Endometrial microvascular endothelial cells (primary cell): Measurements from ENCODE around the gene AOC2.

- RAMPAGE, long total RNA = no peak
These were observed at the start of gene AOC2 for GRCh38 chr17:42844363-42844897. AOC2 (plus strand) TSS chr17:42844580.

DNA sequence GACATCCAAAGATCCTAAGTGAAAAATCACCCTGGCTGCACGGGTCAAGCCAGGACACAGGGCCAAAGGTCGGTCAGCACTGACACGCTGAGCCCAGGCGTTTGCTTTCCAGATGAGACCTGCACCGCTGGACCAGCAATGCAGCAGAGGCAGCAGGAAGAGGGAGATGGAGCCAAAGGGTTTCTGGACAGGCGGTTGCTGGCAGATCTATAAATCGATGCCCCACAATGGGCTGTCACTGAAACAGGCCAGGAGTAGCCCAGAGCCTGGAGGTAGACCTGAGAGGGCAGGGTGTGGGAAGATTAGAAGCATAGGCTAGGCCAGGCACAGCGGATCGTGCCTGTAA is 13.8 kb upstream of the G6PC1 start:
- RAMPAGE, long total RNA = no peak

- RAMPAGE, long total RNA = no peak
These were observed 10.3 kb downstream of the G6PC1 start for GRCh38 chr17:42910985-42911264.

DNA sequence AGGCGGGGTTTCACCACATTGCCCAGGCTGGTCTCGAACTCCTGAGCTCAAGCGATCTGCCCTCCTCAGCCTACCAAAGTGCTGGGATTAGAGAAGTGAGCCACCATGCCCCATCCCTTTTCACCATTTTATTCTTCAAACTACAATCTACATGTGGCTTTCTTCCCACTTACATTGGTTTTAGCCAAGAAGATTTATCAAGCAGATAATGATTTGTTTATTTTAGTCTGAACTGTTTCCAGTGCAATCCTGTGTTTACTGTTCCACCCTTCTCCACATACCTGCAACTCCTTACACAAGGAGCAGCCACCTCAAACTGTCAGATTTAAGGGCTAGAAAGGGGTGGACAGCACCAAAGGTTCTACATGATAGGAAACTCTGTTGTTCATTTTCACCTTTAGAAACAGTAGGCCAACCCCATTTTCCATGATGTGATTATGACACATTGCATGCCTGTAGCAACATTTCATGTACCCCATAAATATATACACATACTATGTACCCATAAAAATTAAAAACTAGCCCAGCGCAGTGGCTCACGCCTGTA is 1.9 kb downstream of the RUNDC1 start:
- RAMPAGE, long total RNA = no peak

- RAMPAGE, long total RNA = no peak
These were observed 6.5 kb downstream of the VAT1 start for GRCh38 chr17:43015445-43016224.

DNA sequence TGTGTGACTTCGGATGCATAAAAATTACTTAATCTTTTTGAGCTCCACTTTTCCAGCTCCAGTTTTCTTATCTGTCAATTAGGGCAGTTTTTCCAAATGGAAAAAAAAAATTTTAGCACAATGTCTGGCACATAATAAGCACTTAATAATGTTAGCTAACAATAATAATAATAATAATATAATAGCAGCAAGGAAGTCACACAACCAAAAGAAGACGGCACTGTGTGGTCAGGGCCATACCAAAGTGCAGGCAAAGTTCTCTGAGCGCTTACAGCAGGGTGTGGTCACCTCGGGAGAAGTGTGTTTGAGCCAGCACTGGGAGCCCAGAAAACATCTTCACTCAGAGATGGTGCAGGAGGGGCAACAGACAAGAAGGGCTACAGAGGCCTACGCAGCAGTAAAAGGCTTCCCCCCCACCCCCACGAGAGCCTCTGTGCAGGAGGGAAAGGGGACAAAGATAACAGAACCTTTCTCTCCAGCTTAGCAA is 2.9 kb downstream of the VAT1 start:
- RAMPAGE, long total RNA = no peak

DNA sequence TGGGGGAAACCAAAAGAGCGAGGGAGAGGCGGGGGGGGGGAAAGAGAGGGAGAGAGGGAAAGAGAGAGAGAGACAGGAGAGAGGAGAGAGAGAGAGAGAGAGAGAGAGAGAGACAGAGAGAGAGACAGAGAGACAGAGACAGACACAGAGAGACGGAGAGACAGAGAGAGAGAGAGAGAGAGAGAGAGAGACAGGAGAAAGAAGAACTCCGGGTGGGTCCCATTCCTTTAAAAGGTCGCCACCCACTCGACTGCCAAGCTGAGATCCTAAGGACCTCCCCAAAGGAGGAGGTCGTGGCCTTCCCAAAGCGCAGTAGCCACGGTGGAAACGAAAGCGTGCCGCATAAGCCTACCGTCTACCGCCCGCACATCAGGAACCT is 11.0 kb upstream of the CCDC200 start:
- RAMPAGE, long total RNA = no peak

DNA sequence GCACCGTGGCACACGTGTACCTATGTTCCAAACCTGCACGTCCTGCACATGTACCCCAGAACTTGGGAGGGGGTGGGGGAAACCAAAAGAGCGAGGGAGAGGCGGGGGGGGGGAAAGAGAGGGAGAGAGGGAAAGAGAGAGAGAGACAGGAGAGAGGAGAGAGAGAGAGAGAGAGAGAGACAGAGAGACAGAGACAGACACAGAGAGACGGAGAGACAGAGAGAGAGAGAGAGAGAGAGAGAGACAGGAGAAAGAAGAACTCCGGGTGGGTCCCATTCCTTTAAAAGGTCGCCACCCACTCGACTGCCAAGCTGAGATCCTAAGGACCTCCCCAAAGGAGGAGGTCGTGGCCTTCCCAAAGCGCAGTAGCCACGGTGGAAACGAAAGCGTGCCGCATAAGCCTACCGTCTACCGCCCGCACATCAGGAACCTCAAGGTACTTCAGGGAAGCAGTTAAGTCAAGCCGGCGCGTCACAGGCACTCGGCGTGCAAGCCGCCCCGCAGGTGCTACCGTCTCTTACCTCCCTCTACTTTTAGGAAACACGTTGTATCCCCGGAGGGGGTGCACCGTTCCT is 44.2 kb upstream of the CCDC200 start:
- RAMPAGE, long total RNA = no peak

- RAMPAGE, long total RNA = no peak
These were observed 82.9 kb upstream of the ARL4D start for GRCh38 chr17:43315764-43316471.

- RAMPAGE, long total RNA = no peak
These were observed 10.9 kb downstream of the ARL4D start for GRCh38 chr17:43409619-43410094.

DNA sequence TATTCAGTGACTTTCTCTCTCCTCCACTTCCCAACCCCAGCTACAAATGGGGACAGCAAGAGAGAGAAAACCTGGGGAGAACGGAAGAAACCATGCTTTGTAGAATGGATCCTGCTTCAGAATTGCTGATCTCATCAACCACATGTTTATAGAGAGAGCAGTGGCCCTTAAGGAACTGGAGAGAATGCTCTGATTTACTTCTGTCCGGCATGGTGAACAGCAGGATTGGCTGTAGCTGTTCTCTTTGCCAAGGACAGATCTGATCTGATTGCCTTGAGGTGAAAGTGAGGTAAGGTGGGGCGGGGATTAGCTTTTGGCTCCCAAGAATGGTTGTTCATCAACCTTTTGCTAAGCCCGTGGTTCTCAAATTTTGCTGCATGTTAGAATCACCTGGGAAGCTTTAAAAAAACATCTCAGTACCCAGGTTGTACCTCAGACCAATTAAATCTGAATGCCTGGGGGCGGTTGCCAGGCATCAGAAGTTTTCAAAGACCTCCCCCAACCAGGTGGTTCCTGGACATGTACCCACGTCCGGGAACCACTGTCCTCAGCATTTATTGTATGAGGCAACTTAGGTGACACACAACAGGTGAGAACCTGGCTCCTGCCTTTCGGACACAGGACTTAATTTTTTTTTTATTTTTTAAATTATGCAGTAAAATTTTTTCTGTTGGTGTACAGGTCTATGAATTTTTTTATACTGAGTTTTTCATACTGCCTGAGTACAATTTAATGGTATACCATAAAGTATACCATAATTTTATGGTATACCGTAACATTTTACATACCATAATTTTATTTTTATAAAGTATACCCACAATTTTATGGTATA is 38.9 kb upstream of the DHX8 start:
- RAMPAGE, long total RNA = no peak

- RAMPAGE, long total RNA = no peak
These were observed 7.3 kb downstream of the DHX8 start for GRCh38 chr17:43491052-43491553.

DNA sequence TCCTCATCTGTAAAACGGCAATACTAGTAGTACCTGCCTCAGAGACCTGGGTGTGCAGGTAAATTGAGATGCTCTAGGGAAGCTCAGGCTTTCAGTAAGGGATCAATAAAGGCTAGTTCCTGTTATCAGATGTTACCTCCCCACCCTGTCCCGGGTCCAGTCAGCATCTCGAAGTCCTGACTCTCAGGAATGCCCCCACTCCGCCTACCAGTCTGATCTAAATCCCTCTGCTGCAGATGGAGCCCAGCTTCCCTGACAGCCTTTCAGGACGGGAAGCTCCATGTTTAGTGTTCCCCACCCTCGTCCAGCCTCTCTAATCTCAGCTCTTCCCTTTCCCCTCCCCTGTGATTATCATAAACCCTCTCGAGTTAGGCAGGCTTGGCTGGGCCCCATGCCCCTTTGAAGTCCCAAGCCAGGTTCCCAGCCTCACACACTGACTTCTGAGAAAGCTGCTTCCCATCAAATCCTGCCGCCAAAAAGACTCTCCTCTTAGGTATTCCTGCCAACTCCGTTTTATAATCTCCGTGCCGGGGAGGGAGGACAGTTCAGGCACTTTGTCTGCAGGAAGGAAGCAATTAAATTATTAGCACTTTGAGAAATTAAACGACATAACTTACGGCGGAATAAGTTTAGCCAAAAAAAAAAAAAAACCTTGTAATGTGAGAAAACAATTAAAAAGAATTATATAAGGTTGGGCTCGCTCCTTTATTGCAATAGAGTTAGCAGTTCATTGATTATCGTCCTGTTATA is 16.6 kb upstream of the ETV4 start:
- RAMPAGE, long total RNA = no peak

GRCh38 chr17:43578479-43579291 is 32.5 kb upstream of the ETV4 start:
- RAMPAGE, long total RNA = no peak

DNA sequence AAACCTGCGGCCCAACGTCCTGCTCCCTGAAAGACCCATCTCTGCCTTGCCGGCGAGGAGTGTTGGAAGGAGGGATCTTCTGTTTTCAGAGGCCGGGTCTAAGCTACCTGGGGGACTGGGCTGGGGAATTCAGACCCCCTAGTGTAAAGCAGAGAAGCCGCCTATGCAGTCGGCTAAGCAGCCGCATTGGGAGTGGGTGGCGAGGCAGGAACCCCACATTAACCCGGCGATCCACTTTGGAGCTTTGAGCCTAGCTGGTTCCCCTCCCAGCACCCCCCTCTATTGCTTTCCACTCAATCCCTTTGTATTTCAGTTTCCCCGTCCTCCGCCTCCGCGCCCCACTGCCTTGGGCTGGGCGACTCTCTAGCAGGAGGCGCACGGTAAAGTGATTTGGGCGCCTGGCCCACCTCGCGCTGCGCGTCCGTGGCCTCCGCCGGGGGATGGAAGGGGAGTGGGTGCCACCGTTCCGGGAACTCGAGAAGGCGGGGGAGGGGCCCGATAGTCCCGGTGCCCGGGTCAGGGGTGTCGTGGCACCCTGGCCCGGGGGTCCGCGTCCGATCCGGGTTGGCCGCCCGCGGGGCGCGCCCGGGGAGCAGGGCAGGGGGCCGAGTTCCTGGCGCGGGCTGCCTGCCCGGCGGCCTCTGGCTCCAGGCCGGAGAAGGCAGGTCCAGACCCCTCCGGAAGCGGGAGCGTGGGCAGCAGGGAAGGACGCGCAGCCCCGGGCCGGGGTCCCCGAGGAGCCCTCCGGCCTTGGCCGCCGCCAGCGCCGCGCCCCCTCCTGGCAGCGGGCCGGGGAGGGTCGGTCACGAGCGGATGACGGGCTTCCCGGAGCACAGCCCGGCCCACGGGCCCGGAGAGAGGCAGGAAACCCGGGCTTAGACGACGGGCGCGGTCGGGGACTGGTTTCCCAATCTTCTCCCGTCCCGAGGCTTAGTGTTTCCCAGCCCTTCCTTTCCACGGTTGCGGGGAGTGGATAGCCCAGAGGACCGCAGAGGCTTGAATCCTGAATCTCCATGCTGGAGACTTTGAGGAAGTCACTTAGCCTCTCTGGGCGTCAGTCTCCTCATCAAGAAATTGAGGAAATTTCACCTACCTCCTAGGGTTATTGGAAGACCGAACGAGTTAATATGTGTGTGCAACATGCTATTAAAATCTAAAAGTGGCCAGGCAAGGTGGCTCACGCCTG is 15.8 kb downstream of the MEOX1 start:
- RAMPAGE, long total RNA = no peak

DNA sequence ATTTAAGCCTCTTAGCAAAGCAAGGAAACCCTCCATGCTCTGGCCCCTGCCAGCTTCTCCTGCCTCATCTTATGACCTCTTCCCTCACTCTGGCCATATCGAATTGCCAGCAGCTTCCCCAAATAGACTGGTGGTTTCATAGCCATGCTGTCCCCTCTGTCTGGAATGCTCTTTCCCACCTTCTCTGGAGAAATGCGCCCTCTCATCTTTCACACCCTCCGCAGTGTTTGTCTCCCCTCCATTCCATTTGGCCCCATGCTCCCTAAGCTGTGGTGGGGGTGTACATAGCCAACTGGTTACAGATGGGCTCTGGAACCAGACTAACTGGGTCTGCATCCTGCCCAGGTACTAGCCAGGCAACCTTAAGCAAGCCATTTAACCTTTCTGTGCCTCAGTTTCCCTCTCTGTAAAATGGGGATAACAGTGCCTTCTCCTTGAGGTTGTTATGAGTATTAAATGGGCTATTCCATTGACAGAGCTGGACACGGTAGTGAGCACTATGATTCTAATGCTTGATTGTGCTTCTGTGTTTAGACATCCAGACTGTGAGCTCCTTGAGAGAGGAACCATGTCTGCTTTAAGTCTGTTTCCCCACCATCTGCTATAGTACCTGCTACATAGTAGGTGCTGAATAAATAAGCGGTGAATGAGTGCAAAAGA is 3.6 kb downstream of the DUSP3 start:
- RAMPAGE, long total RNA = no peak

DNA sequence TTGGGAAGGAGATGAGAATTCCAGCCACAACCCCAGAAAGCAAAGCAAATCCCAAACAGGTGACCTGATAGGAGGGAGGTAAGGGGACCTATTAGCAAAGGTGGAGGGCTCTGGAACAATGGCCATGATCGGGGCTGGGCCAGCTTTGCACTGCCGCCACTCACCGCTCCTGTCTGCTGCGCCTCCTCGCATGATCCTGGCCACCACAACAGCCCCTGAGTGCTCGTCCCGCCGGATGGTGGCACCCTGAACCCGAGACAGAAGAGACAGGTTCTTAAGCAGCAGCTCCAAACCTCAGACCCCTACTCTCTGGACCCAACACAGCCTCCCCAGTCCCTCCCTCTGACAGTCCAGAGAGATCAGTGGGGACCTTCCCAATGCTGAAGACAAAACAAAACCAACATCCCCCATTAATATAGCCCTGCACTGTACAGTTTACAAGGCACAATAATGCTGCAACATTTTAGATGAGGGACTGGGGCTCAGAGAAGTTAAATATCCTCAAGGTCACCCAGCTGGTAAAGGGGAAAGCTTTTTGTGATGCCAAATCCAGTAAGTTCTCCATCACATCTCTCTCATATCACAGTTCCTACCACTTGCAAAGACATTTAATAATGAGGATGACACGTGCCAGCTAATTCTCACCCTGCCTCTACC is 5.2 kb downstream of the MPP3 start:
- RAMPAGE, long total RNA = no peak

GRCh38 chr17:43830715-43831181 is 2.2 kb downstream of the MPP3 start:
- RAMPAGE, long total RNA = no peak

GRCh38 chr17:43952663-43953655 is 781 bp downstream of the PYY start:
- RAMPAGE, long total RNA = no peak

- RAMPAGE, long total RNA = no peak
These were observed 549 bp downstream of the NAGS start for GRCh38 chr17:44004792-44005550.